ENCODE data around the genes LCN9 and INPP5E.

DNA sequence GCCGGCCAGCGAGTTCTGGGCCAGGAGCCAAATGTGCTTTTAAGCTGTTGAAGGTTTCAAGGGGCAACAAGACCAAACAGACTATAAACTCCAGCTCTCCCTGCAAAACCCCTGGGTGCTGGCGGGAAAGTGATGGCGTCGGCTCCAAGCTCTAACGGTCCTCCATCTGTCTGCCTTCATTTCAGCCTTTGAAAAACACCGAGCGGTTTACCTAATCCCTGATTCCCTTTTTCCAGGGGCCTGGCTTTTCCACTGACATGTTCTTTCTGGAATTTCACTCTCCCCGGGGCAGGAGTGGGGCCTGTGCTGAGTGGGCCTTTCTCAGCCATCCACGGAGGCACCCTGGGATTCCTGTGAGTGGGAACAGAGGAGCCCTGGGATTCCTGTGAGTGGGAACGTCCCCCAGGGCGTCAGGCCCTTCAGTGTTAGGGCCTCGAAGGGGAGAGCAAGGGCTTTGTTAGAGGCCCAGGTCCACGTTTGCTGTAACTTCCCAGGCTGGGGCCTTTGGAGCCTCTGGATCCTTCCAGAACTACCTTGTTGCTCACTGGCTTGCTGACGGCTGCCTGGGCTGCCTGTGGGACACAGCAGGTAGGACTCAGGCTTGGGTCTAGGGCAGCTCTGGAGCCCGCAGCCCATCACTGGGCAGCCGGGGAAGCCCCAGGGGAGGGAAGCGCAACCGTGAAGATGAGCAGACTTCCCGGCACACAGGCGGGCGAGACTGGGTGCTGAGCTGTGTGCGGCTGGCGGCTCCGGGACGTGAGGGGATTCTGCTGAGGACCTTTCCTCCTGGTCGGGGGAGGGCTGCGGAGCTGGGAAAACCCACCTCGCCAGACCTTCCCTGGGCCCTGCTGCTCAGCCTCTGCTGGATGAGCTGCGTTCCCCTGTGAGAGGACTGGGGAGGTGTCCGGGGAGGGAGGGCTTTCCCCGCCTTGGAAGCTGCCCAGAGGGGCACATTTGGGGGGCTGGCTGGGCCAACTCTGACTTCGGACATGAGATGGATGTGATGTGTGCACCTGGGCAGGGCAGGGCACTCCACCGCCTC, 65.9 kb downstream of the COL5A1 start:
- RRBS = 94% methylated on average over 6 of the region's 34 CpGs

GRCh38 chr9:134747138-134748093, 105.8 kb downstream of the COL5A1 start:
- RRBS = no CpG with 5 or more reads among the region's 11 CpGs

GRCh38 chr9:134750466-134751218, 109.0 kb downstream of the COL5A1 start:
- RRBS = no CpG with 5 or more reads among the region's 24 CpGs

DNA sequence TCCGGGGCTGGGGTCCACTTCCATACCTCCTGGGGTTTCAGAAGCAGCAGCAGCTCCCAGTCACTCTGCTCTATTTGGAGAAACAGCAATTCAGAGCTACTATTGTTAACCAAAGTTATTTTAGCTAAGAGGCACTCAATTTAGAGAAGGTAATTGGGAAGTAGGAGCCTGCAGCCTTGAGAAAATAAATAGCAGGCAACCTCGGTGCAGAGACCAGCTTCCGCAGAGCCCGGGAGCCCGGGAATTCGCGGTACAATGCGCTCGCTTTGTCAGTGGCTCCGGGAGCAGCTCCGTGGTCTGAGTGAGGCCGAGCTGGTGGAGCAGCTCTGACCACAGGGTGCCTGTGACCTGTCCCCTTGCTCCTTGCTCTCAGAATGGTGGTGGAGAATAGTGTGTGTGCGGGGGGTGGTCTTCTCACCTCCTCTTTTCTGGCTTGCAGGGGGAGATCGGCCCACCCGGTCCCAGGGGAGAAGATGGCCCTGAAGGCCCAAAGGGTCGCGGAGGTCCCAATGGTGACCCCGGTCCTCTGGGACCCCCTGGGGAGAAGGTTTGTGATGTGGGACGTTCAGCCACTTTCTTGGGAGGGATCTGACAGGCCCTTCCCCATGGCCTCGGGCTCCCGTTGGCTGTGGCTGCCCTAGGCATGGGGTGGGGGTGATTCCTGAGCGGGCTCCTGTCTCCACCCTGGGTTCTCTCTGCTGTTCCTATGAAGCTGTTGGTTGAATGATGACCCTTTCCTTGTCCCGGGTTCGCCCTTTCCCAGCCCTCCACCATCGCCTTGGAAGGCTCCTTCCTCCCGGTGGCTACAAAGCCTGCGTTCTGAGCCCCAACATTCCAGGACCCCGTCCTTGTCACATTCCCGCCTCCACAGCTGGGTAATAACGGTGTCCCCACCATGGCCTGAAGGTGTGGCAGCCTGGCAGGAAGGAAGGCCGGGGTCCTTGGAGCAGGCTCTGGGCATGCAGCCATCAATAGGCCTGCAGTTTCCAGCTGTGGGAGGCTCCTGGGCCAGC, 95.8 kb upstream of the FCN2 start:
- RRBS = 75% methylated on average over 8 of the region's 31 CpGs

DNA sequence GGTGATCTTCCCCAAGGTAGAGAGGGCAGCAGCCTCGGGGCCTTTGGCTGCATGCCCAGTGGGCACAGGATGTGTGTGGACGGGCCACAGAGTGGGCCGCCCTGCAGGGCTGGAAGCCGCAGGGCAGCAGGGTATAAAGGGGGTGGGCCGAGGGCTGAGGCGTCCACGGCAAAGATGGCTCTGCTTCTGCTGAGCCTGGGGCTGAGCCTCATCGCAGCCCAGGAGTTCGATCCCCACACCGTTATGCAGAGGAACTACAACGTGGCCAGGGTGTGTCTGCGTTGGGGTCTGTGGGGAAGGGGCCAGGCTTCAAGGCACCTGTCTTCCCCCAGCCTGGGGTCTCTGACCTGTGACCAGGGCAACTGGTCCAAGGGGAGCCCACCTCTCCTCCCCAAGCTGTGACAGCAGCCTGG, at the start of gene LCN9:
TSS of gene LCN9 (plus strand) at position 162 of the 413 bp plus-strand sequence.
- RRBS = no CpG with 5 or more reads among the region's 12 CpGs

- RRBS = 20% methylated on average over 20 of the region's 85 CpGs
Observed at GRCh38 chr9:135907706-135908651, 633 bp upstream of the CAMSAP1 start.

DNA sequence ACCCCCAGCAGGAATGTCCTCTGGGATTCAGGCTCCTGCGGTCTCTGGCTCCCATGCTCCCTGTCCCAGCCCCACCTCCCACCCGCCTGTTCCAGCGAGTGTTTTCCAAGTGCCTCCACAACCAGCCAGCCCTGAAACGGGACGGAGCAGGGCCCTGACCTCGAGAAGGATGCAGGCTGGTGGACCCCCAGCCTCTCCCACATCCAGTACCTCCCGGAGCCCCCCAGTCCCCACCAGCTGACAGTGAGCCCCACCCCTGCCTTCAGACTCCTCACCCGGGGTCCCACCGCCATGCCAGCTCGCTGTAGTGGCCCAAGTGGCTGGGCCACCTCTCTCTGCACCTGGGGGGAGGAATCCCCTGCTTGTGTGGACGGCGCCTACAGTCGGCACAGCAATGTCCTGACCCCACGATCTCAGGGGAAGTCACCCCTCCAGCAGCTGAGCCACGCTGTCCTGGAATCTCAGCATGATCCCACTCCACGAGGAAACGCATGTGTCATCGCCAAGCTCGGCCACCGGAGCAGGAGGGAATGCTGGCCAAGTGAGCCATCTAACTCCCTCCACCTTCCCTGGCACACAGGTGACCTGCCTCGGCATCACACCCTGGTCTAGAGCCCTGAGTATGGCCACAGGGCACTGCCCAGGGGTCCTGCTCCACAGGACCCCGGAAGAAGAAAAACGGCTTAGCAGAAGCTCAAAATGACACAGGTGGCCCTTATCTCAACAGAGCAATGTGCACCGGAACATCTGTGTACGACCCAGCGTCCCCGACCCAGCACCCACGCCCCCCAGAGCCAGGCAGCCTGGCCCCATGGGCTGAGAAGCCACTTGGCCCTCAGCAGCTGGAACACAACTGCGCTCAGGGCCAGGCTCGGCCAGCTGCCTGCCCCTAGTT, 23.1 kb upstream of the CAMSAP1 start:
- RRBS = 93% methylated on average over 4 of the region's 30 CpGs

DNA sequence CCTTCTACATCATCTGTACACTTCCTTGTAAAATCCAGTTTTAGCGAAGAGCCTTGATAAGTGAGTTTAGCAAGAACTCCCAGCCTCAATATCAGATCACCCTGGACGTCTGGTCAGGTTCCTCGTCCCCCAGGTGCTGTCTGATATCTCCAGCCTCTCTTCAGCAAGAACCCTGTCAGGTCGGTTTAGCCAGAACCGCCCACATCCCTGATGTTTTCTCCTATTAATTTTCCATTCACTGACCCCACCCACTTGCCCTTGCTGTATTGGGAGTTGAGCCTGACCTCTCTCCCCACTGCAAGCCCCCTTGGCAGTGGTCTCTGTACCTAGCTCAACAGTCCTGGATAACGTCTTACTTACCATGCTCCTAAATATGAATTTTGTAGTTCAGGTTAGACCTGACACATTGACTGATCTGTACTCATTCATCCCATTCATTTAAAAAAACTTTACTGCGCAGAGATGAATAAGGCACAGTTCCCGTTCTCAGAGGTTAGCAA, 933 bp upstream of the UBAC1 start:
- RRBS = no CpG with 5 or more reads among the region's 8 CpGs

DNA sequence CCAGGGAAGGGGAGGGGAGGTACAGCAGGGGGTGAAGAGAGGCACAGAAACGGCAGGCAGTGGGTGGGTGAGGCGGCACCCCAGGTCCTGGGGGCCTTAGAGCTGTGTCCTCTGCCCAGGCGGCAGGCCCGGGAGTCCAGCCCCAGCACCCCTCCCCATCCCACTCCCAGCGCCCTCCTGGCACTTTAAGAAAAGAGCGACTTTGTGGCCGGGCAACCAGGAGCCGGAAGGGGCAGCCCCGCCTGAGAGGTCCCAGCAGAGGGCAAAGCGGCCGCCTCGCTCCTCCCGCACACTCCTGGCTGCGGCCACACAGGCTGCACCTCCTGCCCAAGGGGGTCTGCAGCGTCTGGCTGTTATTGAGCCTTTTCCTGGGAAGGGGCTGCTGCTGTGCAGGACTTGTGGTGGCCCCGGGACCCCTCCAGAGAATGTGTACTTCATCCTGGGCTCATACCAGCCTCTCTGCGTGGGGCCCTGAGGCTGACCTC, 42.6 kb downstream of the NACC2 start:
- RRBS = no CpG with 5 or more reads among the region's 17 CpGs

GRCh38 chr9:136117226-136118035, 1.2 kb downstream of the TMEM250 start:
- RRBS = 0% methylated on average over 1 of the region's 27 CpGs

DNA sequence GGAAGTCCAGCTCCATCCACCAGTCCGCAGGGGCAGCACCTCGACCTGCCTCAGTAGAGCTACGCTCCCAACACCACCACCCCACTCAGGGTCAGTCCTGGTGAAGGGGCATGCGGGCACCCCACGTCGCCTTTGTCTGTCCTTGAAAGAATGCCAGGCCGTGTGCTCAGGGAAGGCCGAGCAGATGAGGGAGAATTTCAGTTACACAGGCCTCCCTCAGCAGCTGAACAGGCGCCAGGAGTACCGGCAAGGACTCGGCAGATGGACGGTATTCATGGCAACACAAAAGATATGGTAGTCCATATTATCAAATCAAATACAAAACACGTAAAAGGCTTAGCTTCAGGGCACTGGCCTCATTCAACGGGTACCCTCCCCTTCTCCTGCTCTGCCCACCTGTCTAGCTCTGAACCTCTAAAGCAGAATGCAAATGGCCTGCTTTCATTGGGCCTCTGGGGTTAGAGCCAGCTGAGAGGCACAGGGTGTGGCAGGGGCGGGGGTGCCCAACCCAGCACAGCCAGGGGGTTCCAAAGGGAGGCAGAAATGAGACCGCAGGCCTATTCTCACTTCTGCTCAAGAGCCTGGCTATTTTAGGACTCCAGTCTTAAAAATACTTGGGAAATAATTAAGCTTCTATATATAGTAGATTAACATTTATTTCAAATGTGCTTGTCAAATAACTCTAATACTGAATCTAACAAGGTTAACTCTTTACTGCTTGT, 5.8 kb downstream of the QSOX2 start:
- RRBS = no CpG with 5 or more reads among the region's 16 CpGs

DNA sequence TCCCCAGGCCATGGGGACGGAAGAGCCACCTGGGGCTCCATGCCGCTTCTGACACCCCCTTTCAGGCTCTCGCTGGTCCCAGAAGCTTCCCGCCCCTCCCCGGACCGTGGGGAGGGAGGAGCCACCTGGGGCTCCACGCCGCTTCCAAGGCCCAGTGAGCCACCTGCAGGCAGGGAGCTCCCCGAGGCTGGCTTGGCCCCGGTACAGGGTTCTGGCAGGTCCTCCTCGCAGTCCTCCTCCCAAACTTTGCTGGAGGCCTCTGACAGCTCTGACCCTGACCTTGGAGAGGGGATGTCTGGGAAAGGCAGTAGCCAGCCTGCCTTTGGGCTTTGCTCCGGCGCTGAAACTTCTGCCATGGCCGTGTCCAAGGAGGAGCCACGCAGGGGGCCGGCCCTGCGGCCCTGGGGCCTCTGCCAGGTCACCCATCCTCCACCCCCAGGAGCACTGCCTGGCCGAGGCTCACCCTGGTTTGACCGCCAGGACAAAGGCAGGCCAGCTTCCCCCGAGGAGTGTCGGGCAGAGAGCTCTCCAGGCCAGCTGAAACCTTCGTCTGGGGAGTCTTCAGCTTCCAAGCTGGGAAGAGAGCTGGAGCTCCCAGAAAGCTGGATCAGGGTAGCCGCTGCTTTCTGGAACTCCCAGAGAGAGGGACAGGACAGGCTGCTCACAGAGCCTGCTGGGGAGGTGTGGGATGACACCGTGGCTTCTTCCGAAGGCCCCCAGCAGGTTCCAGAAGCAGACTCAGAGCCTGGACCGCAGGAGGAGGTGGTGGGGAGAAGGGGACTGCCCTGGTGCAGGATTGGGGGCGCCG, 8.9 kb upstream of the QSOX2 start:
- RRBS = 64% methylated on average over 5 of the region's 28 CpGs

DNA sequence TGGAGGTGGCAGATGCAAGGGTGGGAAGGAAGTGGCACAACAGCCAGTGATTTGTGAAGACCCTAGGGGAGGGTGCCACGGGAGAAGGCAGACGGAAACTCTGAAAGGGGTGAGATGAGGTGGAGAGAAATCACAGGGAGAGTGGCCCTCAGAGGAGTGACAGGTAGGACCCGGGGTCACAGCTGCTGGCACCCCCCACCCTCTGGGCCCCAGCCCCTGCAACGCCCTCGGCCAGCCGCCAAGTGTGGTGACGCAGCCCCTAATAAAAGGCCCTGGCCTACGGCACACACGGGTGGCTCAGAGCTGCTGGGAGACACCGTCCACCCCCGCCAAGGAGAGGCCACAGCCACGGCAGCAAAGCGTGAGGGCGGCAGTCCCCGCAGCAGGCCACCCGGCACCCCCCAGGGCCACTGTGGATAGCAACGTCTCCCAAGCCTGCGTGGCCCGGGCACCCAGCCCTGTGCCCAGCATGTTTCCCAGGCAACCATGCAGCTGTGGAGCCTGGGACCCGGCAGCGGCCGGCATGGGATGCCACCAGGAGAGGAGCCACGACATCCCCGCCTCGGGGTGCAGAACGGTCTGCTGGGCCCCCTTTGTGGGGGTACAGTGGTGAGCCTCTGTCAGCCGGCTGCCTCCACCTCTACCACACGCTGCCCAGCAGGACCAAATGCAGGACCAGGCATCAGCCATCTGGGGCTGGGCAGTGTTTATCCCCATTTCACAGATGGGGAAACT, 6.8 kb upstream of the CCDC187 start:
- RRBS = no CpG with 5 or more reads among the region's 28 CpGs

GRCh38 chr9:136328430-136329229, 1.3 kb downstream of the GPSM1 start:
- RRBS = no CpG with 5 or more reads among the region's 23 CpGs

GRCh38 chr9:136338511-136339221, 11.3 kb downstream of the GPSM1 start:
- RRBS = no CpG with 5 or more reads among the region's 29 CpGs

- RRBS = no CpG with 5 or more reads among the region's 31 CpGs
Observed at GRCh38 chr9:136416558-136417582, 6.4 kb downstream of the PMPCA start.

DNA sequence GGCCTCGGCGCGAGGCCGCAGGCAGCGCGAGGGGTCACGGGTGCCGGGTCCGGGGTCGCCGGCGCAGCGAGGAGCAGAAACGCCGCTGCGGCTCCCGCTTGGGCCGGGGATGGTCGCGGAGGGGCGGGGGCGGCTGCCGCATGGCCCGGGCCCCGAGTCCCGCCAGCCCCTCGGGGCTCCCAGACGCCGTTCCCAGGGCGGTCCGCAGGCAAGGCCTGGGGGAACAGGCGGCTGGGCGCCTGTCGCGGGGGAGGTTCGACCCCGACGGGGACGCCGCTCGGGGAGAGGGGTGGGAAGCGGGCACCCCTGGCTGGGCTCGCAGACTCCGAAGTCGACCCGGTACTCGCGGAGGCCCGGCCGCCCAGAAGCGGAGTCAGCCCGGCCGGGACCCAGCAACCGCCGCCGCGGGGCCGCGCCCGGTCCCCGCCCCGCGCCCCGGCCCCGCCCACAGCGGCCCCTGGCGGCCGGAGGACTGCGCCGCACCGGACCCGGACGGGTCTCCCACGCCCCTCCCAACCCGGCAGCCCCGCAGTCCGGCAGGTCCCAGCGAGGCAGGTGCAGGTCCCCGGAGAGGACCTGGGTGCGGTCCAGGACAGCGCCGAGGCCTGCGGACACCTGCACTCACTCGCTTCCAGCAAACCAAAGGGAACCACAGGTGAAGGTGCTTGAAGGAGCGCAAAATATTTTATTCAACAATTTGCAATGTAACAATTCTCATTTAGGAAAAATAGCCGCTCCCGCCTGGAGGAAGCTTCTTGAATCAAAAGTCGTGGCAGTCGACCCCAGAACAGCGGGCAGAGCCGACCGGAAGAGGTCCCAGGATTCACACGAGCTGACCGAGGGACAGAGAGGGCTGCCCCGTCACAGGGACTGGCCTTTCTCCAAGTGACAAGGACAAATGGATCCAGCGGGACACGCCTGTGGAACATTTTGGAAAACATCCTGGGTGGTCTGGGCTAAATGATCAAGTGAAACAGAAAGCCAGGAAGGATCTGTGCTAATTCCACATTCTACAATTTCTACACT, at the start of gene INPP5E:
TSS of gene INPP5E (minus strand) at position 406 of the 1,026 bp plus-strand sequence.
- RRBS = 1% methylated on average over 22 of the region's 97 CpGs

GRCh38 chr9:136502918-136503599, 20.2 kb upstream of the SEC16A start:
- RRBS = 97% methylated on average over 5 of the region's 36 CpGs

- RRBS = 87% methylated on average over 3 of the region's 38 CpGs
Observed at GRCh38 chr9:136505347-136505860, 22.6 kb upstream of the SEC16A start.

- RRBS = 95% methylated on average over 5 of the region's 32 CpGs
Observed at GRCh38 chr9:136526553-136527074, 19.2 kb downstream of the NOTCH1 start.

Data from GM12891 (cell line).